Temporal lobe (tissue), 2 donors: ENCODE data around the genes AGBL1 and POLG.

DNA sequence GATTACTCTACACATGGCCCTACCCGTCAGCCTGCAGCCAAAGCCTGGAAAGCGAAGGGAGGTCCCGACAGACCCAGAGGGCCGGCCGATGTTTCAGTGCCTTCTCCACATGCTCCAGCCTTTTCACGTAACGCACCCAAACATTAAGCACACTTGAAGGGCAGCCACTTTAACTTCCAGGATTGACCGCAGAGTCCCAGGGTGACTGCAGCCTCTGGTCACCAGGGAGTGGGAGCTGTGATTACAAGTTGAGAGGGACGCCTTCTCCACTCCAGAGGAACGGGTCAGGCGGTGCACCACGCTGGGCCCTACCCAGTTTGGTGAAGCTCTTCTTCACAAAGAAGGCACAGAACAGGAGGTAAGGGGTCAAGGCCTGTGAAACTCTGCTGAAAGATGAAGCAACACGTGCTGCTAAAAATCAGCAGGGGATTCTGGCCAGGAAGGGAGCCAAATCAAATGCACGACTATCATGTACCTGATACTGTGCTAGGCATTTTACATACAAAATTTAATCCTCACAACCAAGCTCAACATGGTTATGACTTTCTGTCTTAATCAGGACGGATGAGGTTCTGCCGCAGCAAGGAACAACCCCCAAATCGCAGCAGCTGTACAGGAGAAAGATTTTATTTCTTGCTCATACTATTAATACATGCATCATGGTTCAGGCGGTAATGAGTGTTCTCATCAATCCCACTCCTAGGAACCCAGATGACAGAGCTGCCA is 17.1 kb downstream of the KLHL25 start:
- RAMPAGE, long total RNA: no peak

GRCh38 chr15:85795409-85795910 is 735 bp upstream of the KLHL25 start:
- RAMPAGE, long total RNA: no peak

DNA sequence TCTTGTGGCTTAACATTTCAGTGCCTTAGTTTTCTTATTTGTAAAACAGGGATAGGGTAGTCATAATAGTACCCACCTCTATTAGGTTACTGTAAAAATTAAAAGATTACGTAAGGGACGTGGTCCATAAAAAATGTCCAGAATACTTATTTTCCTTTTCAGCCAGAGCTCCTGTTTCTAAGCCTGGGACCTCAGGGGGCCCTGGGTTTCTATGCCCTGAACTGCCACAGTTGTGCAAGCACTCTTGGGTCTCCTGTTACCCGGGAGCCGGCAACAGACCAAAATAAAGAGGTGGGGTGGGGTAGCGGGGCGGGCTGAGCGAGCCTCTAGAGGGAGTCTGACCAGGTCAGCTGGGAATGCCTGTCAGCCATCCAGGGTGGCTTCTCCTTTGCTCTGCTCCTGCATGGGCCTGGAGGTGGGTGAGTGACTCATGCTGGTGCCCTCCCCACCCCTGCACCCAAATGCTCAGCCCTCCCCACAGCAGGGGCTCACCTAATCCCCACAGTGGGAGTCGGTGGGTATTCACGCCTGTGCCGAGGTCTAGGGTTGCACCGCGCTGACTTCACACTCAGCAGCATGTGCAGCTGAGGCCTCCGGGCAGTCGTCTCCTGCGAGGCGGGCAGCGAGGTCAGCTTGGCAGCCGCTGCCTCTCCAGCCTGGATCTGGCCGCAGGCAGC is at the start of gene AGBL1:
Gene AGBL1 (plus strand): TSS at position 600 of the 677 bp plus-strand sequence.
- RAMPAGE, long total RNA: no peak

DNA sequence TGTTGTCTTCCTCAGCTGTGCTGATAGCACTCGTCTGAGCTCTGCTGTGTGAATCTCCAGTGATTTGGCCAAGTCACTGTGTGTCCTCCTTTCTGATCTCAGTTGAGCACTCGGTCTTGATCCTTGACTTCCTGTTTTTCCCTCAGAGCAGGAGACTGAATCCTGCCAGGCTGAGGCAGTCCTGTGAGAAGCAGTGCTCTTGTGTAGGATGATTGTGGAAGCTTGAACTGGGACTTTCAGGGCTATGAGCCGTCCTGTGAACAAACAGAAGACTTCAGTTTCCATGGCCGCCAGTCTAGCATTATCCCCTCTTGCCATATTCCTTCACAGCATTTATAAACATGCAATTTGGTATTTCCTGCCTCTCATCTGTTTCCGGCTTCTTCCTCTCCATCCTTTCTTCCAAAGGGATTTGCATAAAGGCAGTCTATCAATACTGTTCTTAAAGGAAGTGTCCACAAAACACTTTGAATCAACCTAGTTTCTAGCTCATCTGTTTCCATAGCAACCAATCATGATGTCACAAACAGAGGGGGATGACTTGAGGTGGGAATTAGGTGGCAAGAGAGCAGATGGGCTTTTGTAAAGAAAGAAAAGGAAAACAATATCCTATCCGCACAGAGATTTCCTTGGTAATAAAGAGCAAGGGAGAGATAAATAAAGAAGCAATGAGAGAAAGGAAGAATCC is 237.2 kb downstream of the AGBL1 start:
- RAMPAGE, long total RNA: no peak

DNA sequence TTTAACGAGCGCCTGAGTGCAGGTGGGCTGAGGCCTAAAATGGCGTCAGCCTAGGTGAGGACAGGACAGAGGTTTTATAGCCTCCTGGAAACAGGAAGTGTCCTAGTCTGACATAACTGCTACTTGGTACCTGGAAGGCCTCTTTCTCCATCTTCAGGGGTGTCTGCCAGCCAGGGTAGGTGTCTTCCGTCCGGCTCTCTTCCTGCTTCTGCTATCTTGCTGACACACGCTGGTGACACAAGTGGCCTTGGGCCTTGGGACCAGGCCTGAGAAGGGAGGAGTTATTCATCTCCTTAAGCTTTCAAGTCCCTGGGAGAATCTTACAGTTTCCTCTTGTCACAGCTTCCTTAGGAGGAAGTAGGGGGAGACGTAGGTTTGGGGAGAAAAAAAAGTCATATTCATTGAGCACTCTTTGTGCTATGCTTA is 551.3 kb downstream of the AGBL1 start:
- RAMPAGE, long total RNA: no peak

- RAMPAGE, long total RNA: no peak
Observed at GRCh38 chr15:86635352-86635618, 555.6 kb downstream of the AGBL1 start.

GRCh38 chr15:88246525-88247274 is 9.8 kb downstream of the NTRK3 start:
- RAMPAGE, long total RNA: no peak

GRCh38 chr15:88255594-88255907 is 988 bp downstream of the NTRK3 start:
- RAMPAGE, long total RNA: no peak

DNA sequence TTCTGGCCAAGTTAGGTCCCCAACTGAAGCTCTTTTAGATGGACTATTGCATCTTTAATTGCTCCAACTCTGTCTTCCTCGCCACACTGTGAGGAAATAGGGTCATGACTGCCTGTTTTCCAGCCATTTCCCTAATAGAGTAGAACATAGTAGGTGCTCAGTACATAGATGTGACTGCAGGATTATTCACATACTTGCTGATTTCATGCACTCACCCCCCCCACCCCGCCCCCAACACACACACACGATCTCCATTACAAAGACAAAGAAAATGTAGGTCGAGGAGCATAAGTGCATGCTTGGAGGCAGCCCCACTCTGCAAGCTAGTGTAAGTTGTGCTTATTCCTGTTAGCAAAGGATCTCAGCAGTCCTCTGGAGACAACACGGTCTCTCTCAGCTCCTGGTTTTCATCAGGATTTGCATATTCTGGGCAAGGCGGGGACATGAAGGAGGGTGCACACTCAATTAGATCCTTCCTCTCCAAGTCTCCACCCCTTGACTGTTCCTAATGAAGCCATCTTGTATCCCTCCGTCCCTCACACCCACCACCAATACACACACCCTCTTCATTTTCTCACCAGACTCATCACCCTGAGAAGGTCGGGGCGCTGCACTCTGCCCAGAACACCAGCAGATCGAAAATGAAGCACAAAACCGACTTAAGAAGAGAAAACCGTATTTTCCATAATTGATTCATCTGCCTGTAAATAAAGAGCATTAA is 63.9 kb downstream of the MRPL46 start:
- RAMPAGE, long total RNA: no peak

DNA sequence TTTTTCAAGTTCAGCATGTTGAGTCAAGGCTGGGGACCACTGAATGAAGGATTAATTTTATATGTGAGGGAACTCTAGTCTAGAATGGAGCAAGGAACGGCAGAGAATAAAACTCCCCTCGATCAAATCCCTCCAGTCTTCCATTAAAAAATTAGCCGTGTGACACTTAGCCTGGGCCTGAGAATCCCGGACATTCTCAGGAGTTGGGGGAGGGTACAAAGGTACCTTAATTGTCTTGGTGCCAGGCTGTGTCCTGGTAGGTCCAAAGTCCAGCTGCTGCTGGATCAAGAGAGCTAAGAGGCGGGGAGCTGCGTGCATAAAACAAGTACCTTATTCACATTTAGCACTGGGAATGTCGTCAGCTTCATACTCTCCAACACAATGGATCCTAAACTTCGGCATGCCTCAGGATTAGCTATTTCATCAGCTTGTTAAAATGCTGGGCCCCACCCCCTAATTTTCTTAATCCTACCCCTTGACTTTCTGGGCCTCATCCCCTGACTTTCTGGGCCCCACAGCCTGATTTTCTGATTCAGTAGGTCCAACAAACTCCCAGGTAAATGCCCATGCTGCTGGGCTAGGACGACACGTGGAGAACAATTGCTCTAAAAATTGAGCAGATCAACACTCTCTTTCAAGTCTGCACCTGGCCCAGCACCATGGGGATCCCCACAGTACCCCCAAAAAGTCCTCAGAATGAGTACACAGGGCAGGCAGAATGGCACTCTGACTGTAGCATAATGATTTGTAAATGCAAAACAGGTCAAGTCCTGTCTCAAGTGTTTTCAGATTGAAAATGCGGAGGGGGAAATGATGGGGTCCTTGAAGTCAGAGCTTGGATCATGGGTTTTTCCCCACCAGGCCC is 5.7 kb upstream of the AEN start:
- RAMPAGE, long total RNA: no peak

GRCh38 chr15:88659532-88660102 is 20.8 kb downstream of the ISG20 start:
- RAMPAGE, long total RNA: no peak

DNA sequence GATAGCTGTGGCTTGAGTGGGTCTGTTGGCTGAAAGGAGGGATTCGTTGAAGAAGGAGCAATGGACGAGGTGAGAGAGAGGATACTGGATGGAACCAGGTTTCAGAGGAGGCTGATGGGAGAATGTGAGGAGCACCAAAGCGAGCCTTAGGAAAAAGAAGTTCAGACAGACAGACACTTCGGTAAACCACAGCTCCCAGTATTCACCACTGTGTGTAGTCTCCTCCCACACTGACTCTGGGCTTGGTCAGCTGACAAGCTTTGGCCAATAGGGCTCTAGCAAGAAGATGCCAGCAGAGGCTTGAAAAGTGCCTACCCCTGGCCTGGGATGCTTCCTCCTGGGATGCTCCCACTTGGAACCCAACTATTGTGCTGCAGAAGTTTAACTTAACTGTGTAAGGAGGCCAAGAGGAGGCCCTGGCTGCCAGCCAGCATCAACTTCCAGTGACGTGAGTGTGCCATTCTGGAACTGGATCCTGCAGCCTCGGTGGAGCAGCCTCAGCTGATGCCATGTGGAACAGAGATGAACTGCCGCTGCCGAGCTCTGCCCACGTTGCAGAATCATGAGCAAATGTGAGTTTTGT is 47.4 kb upstream of the ABHD2 start:
- RAMPAGE, long total RNA: no peak

GRCh38 chr15:89089405-89090391 is 1.4 kb downstream of the ABHD2 start:
- RAMPAGE, long total RNA: no peak

DNA sequence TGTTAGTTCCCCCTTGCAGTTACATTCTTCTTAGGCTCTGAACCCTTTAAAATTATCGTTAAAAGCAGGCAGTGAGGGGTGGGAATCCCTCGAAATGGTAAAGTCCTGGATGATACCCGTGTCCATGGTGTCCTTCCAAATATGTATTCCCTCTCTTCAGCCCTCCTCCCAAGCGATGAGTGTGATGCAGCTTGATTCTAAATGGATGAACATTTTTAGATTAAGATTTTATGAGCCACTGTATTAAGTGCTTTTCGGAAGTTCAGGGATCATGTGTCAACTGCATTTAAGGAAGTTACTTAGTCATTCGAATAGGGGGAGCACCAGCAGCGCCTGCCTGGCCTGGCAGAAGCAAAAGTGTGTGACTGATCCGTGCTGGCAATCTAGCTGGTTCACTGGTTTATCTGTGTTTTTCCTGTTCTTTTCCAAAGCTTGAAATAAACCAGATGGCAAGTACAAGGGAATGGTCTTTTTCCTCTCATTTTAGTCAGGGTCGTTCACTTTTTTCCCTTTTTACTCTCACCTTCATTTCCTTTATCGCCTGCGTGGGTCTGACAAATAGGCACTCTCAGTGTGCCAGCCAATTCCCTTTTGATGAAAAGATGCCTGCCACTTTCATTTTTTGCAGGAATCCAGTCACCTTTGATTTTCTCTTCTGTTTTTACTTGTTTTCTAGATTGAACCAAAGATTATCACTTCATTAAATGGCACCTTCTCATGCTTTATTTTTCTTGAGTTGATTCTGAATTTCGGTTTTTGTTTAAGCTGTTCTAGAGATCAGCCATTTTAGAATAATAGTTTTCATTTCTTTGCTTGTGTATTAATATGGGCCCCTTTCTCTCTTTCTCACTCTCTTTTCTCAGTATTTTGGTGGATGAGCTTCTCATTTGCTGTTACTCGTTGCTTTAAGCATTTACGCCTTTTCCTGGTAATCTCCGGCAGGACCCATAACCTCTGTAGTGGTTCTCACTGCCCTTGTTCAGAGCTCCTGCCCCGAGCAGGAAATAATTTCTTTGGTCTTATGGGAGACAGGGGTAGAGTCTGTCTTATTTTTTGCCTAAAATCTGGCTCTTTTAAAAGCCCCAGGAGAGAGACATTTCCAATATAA is 2.7 kb downstream of the ABHD2 start:
- RAMPAGE, long total RNA: no peak

DNA sequence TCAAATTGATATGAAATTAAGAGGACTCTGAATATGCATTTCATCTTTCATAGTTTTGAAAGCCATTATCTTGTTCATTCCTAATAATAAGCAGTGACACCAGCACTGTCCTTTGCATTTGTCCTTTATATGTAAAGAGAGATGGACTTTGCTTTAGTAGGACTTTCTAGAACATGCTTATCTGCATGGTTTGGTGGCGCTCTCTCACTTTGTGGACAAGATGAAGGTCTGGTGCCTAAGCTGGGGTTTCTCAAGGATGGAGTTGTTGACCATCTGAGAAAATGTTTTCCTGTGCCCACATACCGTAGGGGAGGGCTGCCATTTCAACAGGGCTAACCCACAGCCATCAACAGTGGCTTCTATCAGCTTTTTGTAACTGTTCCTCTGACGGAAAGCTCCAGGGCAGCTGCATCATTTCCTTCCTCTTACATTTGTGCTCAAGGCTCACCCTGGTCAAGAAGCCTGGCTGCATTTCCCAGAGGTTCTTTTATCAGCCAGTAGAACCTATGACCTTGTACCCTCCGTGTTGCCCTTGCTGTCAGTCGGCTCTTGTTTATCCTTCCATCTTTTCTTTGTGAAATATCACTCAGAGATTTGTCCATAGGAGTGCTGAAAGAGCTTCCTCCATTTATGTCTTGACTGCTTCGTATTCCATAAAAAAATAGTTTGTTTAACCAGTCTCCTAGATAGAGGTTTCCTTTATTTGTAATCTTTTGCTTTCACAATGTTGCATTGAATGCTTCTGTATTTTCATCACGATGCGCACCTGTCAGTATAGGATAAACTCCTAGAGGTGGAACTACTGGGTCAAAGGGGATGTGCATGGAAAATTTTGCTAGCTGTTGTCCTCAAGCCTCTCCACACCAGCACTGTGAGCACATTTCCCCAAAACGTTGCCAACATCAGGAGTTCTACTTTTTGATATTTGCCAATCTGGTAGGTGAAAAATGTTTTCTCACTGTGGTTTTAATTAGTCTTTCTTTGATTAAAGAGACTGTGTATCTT is 44.7 kb downstream of the ABHD2 start:
- RAMPAGE, long total RNA: no peak

DNA sequence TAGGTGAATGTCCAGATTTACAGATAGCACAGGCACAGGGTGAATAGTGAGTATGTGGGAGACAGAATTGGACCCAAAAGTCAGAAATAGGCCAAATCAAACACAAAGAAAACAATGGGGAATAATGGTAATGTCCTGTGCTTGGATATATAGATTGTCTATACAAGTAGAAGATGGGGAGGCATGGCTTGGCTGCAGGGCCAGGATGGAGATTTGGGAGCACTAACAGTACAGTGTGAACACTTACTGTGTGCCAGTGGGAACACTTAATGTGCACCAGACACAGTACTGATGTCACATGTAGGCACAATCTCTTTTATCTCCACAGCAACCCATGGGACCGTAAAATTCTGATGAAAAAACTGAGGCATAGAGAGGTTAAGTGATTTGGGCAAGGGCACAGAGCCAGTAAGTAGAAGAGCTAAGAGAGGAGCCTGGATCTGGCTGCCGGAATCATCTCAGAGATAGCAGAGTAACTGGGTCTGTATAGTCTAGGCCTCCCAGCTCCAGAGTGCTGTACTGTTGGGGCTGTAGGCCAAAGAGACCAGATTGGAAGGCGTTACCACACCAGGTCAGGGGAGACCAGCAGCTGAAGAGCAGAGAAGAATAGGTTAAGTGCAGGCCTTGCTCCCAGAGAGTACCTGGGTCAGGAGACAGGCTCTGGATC is 63.4 kb downstream of the RLBP1 start:
- RAMPAGE, long total RNA: no peak

GRCh38 chr15:89320789-89322068 is 13.4 kb downstream of the POLG start:
- RAMPAGE, long total RNA: no peak

- RAMPAGE, long total RNA: no peak
Observed at GRCh38 chr15:89334209-89334945, at the start of gene POLG. Gene POLG, minus strand, starts transcription at chr15:89334824.

DNA sequence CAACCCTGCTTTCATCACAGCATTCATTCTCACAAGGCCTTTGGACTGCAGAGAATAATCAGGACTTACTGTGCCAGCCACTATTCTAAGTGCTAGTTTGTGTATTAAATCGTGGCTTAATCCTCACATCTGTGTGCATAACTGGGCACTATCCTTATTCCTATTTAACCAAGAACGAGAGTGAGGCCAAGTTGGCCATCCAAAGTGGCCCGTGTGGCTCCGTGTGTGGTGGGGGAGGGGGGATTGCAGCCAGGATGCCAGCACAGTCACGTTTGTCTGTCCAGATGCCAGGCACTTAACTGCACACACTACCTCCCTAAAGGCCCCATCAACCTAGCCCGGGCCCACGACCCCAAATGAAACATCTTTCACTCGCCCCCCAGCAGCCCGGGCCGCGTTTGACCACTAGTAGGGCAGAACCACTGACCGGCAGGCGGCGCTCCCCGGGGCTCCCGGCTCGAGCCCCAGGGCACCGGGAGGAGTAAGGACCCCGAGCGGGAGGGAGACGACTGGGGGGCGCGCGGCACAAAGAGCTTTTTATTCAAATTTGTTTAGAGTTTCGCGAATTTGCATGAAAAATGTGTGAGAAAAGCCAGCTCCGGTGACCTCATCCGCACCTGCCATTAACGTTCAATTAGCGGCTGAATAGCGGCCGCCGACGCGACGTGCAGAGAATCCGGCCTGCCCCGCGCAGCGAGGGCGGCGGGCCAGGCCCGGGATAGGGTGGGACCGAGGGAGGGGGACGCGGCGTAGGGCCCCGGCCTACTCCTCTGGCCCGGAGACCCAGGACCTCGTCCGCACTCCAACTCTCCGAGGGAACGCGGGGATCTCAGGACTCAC is 64.6 kb upstream of the POLG start:
- RAMPAGE, long total RNA: no peak

GRCh38 chr15:89498090-89498833 is 1.9 kb upstream of the RHCG start:
- RAMPAGE, long total RNA: no peak